Measurements from ENCODE around the genes NFATC3 and WWP2.

DNA sequence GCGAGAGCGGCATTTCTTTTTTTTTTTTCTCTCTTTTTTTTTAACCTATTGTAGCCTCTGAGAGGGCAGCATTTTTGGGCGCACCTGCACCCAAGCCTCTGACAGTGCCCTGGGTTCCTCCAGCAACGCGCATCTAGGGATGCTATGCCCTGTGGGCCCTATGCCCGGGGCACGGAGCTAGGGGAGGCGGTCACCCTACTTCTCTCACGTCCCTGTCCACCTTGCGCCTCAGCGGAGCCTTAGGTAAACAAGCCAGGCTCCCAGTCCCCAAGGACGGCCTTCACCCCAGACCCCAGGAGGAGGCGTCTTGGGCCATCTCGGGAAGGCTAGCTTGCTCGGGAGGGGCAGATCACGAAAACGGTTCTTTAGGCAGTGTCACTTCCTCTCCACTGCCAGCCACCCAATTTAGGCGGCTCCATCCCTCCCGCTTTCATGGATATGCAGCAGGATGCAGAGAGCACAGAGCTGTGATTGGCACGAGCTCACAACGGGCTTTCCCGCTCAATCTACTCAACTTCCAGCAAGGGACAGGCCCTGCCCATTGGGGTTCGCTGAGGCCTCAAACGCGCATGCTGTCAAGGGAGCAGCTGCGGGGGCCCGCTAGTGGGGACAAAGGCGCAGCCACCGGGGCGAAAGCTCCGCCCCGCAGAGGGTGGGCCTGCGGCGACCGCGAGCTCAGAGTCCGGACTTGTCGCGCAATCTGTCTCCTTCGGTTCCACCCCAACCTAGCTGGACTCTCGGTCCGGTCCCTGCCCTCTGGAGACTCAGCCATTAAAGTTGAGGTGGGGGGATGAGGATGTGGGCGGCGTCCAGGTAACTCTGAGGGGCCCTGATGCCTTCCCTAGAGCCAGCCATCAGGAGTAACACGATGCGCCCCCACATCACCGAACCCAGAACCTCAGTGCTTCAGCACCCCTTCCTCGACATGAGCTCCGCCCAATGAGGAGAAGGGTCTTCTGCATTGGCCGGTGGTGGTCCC lies 768 bp upstream of the NFATC3 start:
- PRO-cap = no peak
- RAMPAGE, long total RNA = no peak

DNA sequence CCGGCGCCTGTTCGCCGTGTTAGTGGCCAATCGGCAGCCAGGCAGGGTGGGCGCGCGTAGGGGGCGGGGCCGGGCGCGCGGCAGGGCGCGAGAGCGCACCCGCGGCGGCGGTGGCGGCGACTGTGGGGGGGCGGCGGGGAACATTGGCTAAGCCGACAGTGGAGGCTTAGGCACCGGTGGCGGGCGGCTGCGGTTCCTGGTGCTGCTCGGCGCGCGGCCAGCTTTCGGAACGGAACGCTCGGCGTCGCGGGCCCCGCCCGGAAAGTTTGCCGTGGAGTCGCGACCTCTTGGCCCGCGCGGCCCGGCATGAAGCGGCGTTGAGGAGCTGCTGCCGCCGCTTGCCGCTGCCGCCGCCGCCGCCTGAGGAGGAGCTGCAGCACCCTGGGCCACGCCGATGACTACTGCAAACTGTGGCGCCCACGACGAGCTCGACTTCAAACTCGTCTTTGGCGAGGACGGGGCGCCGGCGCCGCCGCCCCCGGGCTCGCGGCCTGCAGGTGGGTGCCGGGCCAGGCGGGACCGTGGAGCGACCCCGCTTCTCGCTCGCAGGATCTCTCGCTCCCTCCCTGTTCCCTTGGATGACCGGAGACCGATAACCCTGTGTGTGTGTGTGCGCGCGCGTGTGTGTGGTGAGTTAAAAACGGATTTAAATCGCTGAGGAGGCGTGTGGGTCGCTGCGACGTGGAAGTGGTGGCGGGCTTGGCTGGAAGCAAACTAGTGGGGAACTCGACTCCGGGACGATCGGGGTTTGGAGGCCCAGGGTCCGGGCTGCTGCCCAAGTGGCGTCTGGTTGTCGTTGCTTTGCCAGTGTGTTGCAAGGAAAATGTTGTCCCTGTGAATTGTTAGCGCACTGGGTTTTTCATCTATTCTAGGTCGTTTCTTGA lies at the start of gene NFATC3:
NFATC3 (plus strand) TSS at position 83 of the 884 bp plus-strand sequence.
- PRO-cap = no peak
- RAMPAGE, long total RNA = no peak

DNA sequence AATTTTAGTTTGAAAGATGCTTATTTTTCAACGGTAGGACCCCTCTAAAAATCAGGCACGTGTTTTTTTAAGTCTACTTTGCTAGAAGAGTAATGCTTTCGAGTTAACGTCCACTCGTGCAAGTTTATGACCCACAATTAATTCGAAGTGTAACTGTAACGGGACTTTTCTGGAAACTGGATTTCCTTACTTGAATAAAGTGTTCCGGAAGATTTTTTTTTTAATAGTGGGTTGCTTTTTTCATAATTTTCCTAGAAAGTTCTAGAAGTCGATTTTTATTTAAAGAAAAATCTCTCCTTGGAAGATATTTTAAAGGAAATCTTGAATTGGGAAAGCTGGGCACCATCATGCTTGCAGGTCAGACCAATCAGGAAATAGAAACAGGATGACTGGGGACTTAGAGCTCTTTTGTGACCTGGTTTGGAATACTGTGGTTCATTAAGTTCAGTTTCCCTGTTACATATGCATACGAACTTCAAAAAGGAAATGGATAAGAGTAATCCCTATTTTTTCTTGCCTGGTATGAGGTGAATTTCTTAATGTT lies 1.1 kb downstream of the NFATC3 start:
- PRO-cap = no peak
- RAMPAGE, long total RNA = no peak

- PRO-cap = no peak
- RAMPAGE, long total RNA = no peak
These were observed 11.2 kb downstream of the NFATC3 start for GRCh38 chr16:68096245-68096856.

DNA sequence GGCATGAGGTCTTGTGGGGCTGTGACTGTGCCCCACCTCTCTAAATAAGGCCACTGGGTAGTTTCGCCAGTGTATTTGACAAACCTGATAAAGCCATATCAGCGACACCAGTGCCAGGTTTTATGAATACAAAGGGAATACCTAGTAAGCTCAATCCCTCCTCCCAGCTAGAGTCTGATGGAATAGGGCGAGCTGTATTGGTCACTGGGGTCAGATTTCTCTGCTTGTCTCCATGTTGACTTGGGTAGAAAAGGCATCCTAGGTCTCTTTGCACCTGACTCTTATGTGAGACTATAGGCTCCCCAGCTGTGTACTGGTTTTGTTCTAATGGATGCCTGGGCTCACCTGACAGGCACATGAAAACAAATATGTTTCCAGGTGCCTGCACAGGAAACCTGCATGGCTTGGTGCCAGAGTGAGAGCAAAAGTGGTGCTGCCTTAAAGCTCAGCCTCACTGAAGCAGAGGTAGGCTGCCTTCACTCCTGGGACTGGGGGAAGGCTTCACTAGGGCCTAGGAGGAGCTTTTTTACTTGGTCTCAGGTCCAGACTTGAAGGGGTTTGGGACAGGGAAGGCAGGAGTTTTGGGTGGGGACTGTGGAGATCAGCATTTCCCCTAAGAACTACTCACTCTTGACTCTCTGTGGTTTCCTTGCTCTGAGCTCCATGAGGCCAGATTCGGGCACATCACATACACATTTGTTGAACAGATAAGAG lies 8.4 kb downstream of the SLC7A6 start:
- PRO-cap = no peak
- RAMPAGE, long total RNA = no peak

GRCh38 chr16:68297089-68297767 lies 13.5 kb downstream of the SLC7A6OS start:
- PRO-cap = no peak
- RAMPAGE, long total RNA = no peak

GRCh38 chr16:68298088-68298700 lies 12.6 kb downstream of the SLC7A6OS start:
- PRO-cap = no peak
- RAMPAGE, long total RNA = no peak

- PRO-cap = no peak
- RAMPAGE, long total RNA = no peak
These were observed 35.1 kb downstream of the PRMT7 start for GRCh38 chr16:68345764-68346379.

GRCh38 chr16:68387285-68387877 lies 60.9 kb downstream of the SMPD3 start:
- PRO-cap = no peak
- RAMPAGE, long total RNA = no peak

GRCh38 chr16:68486496-68487398 lies 38.4 kb upstream of the SMPD3 start:
- PRO-cap = no peak
- RAMPAGE, long total RNA = no peak

GRCh38 chr16:68526082-68526772 lies 12.9 kb upstream of the ZFP90 start:
- PRO-cap = no peak
- RAMPAGE, long total RNA = no peak

GRCh38 chr16:69216092-69216697 lies 29.2 kb downstream of the SNTB2 start:
- PRO-cap = no peak
- RAMPAGE, long total RNA = no peak

DNA sequence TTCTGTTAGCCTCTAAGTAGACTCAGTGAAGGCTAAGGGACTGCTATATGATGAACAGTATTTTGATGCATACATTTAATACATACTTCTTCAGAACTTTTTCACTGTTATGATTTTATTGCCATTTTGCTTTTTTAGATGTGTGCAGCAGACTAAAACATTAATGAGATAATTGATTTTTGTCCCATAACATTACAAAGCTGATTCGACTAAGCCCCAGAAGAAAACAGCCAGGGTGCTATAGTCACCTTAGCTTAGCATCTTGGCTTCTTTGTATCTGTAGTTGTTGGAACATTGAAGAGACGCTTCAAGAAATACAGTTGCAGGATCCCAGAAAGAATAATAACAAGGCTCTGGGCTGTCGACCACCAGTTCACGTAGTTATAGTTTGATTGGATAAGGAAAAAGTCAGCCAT lies 3.6 kb downstream of the NIP7 start:
- PRO-cap = no peak
- RAMPAGE, long total RNA = no peak

- PRO-cap = no peak
- RAMPAGE, long total RNA = no peak
These were observed 15.3 kb downstream of the TERF2 start for GRCh38 chr16:69370406-69370928.

DNA sequence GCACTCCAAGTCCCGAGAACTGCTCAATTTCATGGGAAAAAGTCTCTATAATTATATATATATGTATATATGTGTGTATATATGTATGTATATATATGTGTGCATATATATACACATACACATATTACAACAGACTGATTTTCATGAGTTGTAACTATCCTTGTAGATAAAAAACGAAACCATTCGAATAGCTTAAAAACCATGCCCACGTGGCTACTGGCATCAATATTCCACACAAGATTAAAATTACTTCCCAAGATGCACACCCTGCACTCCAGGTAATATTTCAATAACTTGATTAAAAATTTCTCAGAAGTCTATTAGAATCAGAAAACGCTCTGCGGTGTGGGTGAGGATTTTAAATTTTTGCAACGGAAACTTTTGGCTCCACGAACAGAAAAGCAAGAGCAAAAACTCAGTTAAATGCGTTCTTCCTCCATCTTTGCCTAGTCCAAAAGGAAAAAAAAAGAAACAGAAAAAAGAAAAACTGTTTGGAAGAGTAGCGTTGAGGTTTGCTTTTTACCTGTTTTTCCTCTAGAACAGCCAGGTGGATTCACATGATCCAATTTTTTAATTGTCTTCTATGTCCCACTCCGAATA lies 939 bp upstream of the NFAT5 start:
- PRO-cap = no peak
- RAMPAGE, long total RNA = no peak

DNA sequence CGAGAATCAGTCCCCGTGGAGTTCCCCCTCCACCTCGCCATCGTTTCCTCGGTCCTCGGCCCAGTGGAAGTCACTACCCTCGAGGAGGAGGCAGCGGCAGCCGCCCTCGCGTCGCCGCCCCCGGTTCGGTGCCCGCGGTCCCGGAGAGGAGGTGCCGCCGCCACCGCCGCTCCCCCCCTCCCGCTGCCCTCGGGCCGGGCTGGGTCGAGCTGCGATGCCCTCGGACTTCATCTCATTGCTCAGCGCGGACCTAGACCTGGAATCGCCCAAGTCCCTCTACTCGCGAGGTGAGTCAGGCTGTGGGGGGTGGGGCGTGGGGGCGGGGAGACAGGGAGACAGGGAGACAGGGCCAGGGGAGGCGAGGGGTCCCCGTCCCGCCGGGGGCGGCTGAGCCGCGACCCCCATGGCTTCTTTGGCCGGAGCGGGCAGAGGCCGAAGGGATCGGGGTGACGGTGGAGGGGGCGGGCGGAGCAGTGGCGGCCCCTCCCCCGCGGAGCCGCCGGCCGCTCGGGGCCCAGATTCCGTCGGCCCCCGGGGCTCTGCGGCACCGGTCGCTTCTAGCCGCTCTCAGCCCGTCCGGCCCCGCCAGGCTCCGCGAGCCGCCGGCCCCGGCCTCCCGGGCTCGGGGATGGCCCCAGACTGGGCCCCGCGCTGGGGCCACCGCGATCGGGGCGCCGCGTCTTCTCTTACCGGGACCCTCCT lies 473 bp downstream of the NFAT5 start:
- PRO-cap = no peak
- RAMPAGE, long total RNA = no peak

- PRO-cap = no peak
- RAMPAGE, long total RNA = no peak
These were observed 34.9 kb downstream of the NFAT5 start for GRCh38 chr16:69600656-69601108.

- PRO-cap = no peak
- RAMPAGE, long total RNA = no peak
These were observed 28.9 kb downstream of the NQO1 start for GRCh38 chr16:69697198-69698169.

- PRO-cap = no peak
- RAMPAGE, long total RNA = no peak
These were observed 3.1 kb upstream of the NOB1 start for GRCh38 chr16:69757812-69758300.

GRCh38 chr16:69761944-69763004 lies at the start of gene WWP2:
TSS of gene WWP2 (plus strand) at chr16:69762332.
- PRO-cap = no peak
- RAMPAGE, long total RNA = start-site peak on the plus strand at chr16:69762306-69762348, 134 and 93 reads in 2 replicates